Left lung (tissue), 1 donor: ENCODE measurements around a stretch of chr3.

- PRO-cap: no peak
Measured at GRCh38 chr3:126373920-126374683, 16.9 kb upstream of the KLF15 start.

DNA sequence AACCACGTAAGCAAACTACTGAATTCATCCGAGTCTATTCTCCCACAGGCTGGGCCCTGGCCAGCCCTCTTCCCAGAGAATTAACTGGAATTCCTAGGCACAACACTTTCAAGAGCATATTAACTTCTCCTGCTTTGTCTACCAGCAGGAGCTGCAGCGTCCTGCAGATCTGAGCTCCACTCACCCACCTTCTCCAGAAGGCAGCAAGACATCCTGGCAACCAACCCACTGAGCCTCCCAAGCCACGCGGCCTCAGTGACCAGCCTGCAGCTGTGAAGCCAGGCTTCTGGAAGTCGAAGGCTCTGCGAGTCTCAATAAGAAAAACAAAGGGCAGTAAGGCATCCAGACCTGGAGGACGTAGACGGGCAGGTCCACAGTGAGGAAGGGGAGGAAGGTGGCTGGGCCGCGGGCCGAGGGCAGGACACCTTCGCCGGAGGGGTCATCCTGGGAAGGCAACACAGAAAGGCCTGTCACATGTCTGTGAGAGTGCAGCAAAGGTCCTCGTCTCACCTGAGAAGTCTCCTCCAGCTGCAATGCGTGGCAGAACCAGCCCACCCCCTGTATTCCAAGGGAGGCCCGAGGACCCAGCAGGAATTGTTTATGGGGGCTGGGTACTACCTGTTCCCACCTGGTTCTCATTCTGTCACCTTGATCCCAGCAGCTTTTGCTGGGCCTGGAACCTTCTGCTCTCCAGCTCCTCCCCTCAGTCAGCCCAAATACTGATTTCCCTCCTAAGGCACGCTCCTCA lies 36.2 kb downstream of the ZXDC start:
- PRO-cap: no peak

- PRO-cap: no peak
Measured at GRCh38 chr3:126459030-126459874, 16.4 kb downstream of the ZXDC start.

DNA sequence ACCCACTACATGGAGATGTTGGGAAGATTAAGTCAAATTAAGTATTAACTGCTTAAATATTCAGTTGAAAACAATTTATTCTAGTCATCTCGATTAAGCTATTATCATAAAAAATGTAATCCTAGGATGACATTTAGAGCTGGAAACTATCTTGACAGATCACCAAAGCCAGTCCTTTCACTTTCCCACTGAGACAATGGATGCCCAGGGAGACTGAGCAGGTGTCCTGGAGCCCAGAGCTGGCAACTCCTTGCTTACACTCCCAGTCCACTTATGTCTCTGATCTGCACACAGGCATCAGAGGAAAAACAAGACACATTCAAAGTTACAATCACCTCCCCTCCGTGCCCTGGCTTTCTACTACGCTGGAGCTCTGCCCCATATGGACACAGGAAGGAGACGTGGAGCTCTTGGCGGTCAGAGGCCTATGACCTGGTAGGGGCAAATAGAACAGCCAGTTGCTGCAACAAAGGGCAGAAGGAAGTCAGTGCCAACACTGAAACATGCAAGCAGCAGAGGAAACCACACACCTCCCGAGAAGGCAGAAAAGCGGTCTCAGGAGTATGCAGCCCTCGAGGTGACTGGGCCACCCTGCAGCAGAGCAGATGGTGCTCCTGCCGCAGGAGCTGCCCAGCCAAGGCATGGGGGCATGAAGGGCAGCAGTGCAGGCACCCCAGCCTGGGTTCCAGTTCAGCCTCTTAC lies 8.9 kb downstream of the ZXDC start:
- PRO-cap: no peak

- PRO-cap: no peak
Measured at GRCh38 chr3:126540976-126541237, 17.0 kb downstream of the CHST13 start.

DNA sequence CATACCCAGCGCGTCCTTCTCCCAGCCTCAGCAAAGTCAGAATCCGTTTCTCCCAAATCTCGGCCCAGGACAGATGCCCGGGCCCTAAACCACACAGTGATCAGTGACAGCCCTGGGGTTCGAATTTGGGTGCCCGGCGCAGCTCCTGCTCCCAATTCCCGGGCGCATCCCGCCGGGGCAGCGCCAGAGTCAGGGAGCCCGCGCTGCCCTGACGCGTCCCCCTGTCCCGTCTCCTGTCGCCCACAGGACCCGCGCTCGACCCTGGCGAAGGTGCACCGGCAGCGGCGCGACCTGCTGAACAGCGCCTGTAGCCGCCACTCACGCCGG lies 17.3 kb downstream of the C3orf22 start:
- PRO-cap: no peak

- PRO-cap: no peak
Measured at GRCh38 chr3:126911190-126912316, 71.4 kb upstream of the PLXNA1 start.

DNA sequence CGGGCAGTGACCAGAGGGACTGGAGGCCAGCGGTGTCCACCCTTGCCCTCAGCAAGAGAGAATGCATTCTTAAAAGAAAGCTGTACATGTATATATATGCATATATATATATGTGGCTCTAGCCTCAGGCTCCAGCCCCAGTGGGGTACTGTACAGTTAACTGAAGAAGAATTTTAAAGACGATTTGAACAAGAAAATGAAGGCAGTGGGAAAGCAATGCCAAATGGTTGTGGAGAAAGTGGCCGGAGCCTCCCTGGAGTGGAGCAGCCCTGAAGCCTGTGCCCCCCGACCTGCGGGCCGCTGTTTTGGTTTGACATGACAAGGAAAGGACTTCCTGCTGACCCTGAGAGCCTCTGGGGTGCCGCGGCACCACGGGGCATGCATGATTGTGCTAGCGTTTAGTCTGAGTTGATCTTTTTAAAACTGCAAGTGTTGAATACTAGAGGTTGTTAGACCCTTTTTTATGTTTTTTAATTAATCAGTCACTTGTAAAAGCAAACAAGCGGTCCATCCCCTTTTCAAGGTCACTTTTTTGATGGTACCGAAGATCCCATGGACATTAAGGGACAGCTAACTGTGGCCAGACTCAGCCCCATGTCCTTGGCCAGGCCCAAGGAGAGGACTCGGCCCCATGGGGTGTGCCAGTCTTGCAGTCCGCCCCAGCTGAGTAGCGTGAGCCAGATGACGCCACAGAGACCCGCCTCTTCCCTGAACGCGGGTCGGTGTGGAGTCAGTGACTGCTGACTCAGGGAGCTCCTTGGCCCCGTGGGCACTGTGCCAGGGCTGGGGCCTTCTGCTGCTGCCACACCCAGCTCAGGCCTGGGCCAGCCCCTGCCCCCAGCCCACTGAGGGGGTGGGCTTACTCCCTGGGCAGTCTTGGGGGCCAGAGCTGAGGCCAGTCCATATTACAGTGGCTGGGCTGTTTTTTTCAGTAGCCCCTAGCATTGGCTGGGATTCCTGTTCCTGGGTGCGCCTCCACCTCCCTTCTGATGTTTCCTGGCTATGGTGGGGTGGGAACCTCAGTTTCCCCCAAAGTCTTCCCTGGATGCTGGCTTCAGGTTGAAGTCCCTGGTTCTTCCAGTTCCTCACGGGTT lies 52.6 kb downstream of the PLXNA1 start:
- PRO-cap: no peak

- PRO-cap: no peak
Measured at GRCh38 chr3:127135207-127136201, 57.4 kb upstream of the PRR23E start.

GRCh38 chr3:127455482-127456157 lies 134.9 kb downstream of the TPRA1 start:
- PRO-cap: no peak

- PRO-cap: no peak
Measured at GRCh38 chr3:127525390-127525595, 65.2 kb downstream of the TPRA1 start.

- PRO-cap: no peak
Measured at GRCh38 chr3:127671586-127672640, 839 bp upstream of the ABTB1 start.

DNA sequence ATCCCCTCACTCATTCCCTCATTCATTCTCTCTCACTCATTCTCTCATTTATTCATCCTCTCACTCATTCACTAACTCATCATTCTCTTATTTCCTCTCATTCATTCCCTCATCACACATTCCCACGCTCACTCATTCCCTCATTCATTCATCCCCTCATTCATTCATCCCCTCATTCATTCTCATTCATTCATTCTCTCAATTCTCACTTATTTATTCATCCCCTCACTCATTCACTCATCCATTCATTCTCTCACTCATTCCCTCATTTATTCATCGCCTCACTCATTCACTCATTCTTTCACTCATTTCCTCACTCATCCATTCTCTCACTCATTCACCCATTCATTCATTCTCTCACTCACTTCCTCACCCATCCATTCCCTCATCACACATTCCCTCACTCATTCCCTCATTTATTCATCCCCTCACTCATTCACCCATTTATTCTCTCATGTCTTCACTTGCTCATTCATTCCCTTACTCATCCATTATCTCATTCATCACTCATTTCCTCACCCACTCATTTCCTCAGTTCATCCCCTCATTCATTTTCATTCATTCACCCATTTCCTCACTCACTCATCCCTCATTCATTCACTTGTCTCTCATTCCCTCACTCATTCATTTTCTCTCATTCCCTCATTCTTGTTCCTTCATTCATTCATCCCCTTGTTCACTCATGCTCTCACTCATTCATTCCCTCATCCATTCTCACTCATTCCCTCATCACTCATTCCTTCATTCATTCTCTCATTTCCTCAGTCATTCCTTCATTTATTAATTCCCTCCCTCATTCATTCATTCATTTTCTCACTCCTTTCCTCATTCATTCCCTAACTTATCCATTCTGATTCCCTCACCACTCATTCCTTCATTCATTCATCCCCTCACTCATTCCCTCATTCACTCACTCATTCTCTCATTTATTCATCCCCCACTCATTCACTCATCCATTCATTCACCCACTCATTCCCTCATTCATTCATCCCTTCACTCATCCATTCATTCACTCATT lies 13.5 kb downstream of the ABTB1 start:
- PRO-cap: no peak

DNA sequence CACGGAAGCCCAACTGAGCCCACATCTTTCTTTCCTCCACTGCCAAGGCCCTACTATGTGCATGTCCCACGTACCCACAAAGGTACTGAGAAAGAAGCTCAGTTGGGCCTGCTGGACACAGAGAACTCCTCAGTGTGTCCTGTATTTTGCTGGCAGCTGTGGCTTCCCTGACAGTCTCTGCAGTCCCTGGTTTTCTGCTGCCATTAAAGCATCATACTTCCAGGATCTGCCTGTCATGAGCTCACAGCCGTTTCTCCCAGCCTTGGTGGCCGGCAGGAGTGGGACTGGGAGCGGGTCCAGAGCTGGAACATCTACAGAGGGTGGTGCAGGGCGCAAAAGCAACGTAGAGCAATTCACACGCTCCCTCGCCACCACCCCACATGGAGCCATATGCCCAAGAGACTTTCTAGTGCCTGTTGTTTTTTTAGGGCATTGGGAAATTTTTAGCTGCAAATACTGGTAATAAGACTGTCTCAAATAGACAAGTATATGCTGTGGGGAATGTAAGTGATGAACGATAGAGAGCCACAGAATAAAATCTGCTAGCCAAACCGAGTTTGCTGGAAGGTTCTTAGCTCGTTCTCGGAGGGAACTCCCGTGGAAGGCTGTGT lies 33.6 kb downstream of the ABTB1 start:
- PRO-cap: no peak

- PRO-cap: no peak
Measured at GRCh38 chr3:127744219-127744964, 71.6 kb downstream of the ABTB1 start.

DNA sequence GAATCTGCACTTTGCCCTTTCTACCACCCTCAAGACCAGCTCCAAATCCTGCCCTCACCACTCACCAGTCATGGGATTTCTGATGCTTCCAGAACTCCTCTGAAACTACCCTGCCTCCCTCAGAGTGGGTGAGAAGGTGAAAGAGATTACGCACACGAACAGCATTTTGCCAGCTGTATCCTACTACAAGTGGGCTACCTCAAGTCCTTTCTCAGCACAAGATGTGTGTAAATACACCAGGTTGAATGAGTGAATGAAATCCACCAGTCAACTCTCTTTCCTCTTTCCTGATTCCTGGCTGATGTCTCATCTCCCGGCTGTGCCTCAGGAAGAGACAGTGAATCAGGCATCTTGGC lies 23.0 kb downstream of the MGLL start:
- PRO-cap: no peak

DNA sequence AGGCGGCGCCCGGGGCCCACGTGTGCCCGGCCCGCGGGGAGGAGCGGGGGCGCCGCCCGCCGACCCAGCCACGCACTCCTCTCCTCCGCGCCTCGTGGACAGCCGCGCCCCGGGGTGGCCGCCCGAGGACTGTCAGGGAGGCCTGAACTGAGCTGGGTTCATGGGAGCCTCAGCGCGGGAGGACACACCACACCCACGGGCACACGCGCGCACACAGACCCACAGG lies 893 bp upstream of the MGLL start:
- PRO-cap: bidirectional peak, plus-strand start at position 75 of the sequence, minus-strand start at position 134 of the sequence

GRCh38 chr3:128081703-128082493 lies 29.7 kb downstream of the SEC61A1 start:
- PRO-cap: no peak

- PRO-cap: no peak
Measured at GRCh38 chr3:128297735-128298179, 144.5 kb downstream of the EEFSEC start.

- PRO-cap: no peak
Measured at GRCh38 chr3:128316557-128317022, 150.1 kb downstream of the DNAJB8 start.